Mesothelial cell of epicardium (in vitro differentiated cells): ENCODE results near the genes GRPEL2 and ARHGEF37.

DNA sequence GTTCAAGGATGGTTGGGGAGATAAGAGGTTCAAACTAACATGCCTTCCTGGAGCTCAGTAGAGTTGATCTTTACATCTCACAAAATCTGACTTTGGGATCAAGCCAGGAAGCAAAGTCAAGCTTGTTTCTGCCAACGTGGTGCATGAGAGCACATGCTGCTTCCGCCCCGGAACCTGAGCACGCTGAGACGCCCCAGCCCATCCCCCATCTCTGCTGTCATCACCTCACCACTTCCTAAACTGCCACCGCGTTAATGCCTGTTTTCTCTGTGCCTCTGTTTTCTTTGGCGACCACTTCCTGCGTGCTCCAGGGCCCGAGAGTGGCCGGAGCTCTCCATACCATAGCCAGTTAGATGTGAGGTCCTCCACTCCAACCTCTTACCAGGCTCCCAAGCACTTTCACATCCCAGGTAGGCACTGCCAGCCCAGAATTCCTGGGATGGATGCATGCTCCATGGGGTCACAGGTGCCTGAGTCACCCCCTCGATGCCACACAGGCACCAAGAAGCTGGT, 31.2 kb upstream of the AFAP1L1 start:
- PRO-cap: no peak

DNA sequence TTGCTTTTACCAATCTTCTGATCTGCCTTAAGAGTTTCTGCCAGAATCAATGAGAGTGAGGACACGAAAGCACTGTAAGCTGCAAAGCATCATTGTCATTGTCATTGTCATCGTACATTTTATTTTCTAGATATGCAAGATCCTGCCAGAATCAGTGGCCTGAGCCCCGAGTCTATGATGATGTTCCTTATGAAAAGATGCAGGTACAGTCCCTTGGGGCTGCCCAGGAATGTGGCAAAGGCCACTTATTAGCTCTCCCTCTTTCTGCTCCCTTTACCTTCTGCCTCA, 25.1 kb upstream of the GRPEL2 start:
- PRO-cap: no peak

DNA sequence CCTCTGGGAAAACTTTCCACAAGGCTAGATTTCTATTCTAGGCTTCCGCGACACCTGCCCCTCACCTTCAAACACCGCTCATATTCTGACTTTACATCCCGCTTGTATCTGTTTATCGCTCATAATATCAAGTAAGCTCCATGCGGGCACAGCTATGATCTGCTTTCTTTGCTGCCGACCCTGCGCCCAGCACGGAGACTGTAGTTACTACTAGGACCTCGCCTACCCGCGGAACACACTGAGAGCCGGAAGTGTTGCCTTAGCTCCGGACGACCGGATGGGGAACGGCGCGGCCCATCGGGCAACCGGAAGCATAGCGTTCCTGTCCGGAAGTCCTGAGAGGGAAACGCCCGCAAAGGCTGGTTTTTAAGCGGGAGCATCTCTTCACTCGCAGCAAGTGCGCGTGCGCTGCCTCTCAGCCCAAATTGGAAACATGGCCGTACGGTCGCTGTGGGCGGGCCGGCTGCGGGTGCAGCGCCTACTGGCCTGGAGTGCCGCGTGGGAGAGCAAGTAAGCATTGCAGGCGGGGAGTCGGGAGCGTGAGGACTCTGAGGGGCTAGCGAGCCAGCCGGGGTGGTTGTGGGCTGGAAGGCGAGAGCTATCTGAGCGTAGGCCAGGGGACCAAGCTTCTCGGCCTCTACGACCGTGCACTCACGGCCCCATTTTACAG, at the start of gene GRPEL2:
TSS of gene GRPEL2 (plus strand) at position 393 of the 670 bp plus-strand sequence.
- PRO-cap: bidirectional peak, plus-strand start at position 531 of the sequence, minus-strand start at position 237 of the sequence

DNA sequence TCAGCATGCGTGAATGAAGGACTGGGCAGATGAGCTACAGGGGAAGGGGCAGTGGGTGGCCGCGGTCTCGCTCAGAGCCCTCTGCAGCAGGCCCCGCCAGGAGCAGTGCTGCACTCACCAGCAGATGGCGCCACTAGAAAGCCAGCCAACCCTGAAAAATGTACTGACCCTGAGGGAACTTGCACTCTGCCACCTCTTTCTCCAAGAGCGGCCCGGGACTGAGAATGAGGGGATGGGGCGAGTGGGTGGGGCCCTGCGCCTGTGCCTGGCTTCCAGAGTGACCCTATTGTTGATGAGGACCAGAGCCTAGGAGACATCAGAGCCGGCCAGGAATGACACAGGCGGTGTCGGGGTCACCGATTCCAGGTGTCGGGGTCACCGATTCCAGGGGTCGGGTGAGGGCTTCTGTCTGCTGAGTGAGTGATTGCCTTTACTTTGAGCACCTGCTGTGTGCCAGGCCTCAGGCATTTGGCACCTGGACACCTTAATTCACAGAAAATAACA, 2.9 kb upstream of the IL17B start:
- PRO-cap: no peak

DNA sequence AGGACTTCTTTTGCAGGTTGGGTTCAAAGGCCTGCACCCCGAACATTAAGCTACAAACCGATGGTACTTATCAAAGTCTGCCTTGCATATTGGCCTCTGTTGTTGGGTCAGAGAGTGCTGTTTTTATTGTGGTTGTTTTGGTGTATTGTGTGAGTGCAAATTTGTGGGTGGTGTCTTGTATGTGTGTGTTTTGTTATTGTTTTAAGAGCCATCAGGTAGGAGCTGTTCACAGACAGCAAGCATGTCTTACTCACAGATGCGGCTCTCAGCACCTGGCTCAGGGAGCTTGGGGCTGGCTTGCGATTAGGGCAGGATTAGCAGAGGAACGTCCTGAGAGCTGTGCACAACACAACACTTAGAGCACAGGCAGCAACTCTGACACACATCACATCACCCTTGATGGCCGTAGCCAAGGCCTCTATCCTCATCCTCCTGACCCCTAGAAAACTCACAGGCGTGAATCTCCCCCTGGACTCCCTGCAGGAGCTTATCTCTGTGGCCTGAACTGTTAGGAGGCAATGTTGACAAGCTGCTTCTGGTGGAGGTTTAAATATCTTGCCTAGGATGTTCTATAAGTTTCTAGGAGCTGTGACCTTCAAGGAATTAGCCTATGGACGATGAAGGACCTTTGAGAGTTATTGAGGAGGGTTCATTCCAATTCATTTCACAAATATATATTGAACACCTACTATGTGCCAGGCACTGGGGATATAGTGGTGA, 7.1 kb upstream of the IL17B start:
- PRO-cap: no peak

DNA sequence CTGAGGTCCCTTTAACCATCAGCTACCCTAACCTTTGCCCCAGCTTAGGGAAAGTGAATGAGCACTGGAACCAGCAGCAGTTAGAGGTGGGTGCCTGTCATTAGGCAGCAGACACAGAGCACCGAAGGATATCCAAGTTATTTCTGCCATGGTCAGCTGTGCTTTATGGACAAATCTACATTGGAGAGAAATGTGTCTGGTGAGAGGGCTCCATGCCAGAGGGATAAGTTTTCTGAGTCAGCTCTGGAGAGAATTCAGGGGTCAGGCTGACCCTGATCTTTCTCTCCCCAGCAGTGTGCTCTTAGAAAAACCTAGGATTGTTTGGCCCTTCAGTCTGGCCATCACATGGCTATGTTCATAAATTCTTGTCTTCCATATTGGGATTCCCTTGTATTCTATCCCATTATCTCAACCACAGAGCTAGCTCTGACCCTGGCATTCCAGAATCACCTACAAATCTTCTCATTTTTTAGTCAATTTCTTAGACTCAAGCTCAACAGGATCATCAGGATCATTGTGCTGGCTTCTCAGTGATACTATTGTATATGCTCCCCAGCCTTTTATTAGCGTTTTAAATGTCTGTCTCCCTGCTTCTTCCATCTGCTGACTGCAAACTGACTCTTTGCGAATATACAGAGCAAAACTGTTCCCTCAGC, 9.0 kb upstream of the IL17B start:
- PRO-cap: no peak

DNA sequence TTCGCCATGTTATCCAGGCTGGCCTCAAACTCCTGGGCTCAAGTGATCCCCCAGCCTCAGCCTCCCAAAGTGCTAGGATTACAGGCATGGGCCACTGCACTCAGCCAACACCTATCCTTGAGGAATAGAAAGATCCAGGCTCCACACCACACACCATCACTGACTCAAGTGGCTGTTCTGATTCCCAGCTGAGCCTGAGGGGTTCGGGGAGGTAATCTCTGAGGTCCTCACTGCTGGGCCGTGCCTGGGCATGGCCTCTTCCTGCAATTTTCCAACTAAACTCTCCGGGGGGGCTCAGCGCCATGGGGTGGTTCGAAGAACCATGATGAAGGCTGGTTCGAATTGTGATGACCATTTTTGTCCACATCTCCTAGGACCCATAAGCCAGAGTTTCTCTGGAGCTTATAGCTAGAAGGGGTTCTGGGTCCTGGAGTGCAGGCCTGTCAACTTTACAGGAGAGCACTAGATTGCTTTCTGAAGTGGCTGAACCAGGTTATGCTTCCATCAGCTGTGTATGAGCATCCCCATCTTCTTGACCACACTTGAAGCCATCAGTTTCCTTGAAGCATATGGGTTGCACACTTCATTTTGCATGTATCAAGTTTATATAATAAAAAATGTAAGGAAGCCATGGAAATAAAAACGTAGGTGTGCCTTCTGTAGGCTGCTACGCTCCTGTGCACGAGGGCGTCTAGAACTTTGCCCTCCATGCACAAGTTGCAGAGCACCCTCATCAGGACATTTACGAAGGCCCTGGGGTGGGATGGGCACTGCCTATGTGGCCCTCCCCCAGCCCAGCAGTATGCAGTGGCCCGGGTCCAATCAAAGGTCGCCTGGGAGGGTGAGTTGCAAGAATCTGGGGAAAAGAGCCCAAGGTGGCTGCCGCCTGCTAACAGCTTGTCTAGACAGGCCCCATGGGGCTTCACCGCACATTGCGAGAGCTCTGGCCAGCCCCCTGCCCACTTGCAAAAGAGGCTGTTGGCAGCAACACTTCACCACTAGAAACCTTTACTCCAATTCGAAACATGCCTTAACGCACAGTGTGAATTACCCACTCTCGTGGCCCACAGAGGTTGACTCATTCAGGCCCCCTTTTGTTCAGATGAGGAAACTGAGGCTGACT, 31.3 kb upstream of the IL17B start:
- PRO-cap: no peak

DNA sequence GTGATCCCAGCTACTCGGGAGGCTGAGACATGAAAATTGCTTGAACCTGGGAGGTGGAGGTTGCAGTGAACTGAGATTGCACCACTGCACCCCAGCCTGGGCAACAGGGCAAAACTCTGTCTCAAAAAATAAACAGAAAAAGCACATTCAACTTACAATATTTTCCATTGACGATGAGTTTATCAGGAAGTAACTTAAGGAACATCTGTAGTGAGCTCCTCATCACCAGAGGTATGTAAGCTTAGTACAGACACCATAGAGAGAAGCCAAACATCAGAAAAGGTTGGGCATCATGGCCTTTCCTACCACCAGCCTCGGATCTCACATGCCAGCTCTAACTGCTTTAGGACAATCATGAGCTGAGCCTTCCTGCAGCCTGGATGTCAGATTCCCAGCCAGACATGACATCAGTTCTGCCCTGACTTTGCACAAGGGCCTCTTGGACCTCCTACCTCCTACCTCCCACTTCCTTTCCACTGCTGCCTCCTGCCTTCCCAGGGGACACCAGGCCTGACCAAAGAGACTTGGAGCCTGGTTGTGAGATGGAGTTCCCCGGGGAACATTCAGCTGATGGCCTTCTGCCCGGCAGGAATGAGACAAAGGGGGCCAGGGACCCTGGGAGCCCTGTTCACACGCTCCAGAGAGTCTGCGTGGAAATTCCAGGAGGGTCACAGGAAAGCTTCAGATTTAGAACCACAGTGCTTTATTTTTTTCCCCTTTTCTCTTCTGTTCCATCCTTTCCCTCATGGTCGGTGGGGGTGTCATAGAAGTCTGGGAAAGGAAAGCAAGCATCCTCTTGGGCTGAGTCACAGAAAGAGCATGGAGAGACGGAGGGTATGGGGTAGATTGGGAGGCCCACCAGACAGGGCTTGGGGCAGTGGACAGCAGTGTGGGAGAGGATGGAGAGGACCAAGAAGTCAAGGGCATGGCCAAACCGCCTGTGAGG, 35.3 kb upstream of the IL17B start:
- PRO-cap: no peak

DNA sequence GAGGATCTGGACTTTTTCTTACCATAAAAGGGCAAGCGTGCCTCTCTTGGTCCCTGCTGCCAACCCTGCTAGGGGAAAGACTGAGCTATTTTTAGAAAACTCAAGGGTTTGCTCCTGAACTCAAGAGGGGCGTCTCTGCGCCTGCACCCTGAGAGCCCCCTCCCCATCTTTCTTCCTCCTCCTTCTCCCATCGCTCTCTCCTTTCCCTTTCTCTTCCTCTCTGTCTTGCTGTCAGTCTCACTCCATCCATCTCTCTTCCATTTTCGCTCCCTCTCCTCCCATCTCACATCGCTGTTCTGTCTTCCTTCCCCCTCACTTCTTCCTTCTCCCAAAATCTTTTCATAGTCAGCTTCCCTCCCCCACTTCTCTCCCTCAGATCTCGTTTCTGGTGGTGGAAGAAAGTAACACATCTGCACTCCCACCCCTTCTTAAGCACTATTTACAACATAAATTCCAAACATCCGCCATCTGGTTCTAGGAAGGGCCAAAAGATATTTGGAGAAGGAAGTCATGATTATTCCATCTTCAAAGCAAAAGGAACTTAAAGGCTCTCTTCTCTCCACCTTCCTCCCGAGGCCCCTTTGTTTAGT, 38.2 kb upstream of the IL17B start:
- PRO-cap: no peak

DNA sequence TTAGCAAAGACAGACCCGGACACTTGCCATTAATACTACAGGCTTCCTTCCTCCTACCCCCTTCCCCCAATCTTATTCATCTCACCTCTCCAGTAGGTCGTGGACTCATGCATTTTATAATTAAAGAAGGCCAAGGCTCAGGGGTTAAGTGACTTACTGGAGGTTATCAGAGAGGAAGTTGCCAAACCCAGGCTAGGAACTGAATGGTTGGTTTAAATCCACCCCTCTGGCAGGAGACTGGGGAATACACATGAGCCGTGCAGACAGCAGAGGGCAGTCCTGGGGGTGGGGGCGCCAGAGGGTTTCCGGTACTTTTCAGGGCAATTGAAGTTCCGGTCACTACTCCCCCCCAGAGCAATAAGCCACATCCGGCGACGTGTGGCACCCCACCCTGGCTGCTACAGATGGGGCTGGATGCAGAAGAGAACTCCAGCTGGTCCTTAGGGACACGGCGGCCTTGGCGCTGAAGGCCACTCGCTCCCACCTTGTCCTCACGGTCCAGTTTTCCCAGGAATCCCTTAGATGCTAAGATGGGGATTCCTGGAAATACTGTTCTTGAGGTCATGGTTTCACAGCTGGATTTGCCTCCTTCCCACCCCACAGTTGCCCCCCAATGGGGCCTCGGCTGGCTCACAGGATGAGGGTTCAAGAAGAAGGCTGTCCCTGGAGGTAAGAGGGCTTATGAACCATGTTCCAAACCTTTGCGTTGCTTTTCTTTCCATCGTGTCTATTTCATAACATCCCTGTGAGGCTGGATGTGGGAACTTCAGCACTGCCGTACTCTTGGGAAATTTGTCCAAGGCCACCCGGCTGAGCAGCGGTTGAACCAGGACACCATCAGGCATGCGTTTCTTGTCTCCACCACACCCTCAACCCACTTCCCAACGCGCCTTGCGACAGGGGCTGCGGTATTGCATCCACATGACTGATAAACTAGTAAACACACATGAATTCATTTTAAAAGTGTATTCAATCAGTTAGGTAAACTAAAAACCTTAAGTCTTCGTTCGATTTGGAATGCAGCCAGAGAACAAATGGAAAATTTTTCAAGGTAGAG, 51.4 kb upstream of the IL17B start:
- PRO-cap: no peak

- PRO-cap: no peak
These were observed 54.5 kb upstream of the IL17B start for GRCh38 chr5:149433395-149434196.

GRCh38 chr5:149489727-149490333, 61.4 kb downstream of the CSNK1A1 start:
- PRO-cap: no peak

DNA sequence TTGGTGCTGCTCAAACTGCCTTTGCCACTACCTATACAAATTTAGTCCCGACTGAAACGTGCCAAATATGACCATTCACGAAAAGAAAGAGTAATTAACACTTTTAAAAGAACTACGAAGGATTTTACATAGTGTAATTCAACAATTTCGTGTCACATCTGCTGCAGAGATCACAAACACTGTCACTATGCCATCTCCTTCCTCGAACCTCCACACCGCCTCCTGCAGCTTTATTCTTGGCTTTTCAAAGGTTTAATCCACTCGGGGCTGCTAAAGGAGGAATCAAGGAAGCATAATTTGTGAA, 2.0 kb downstream of the CSNK1A1 start:
- PRO-cap: no peak

DNA sequence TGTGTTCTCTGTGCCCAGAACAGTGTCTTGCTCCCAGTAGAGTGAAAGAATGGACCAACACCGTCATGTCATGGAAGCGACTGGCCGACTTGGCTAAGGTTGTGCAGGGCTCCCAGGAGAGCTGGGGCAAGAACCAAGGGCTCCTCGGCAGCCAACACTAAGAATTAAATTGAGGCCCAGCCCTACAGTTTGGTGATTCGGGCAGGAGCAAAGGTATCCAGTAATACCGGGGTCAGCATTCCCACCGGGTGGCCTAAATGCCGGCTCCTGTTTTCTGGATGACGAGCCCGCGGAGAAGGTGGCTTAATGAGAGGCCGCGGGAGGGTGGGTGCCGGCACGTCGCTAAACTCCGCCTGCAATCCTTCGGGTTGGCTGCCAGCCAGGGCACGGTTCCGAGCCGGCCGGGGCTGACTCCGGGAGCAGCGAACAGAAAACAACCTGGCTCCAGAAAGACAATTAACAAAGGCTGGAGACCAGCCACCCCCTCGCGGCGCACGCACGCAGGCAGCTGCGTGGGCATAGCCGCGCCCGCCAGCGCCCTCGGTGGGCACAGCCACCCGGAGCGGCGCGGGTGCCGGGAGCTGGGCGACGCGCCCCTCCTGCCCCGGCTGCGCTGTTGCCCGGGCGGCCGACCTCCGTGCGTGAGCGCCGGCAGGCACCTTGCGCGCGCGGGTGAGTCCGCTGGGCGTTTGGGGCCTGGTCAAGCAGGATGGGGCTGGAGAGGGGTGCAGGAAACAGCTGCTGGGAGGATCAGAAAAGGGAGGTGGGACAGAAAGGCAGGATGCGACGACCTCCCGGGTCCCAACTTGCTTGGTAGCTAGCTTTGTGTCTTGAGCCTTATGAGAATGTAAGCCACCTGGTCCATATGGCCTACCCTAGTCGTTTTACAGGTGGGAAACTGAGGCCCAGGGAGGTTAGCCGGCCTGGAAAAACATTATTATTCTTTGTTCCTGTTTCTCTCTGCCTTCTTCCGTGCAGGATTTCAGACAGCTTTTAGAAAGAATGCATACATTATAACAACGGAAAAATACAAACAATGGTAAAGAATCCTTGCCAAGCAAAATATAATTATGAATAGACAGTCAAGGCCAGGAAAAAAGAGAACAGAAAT, at the start of gene ARHGEF37:
TSS of gene ARHGEF37 (plus strand) at position 546 of the 1,111 bp plus-strand sequence.
- PRO-cap: no peak

- PRO-cap: no peak
These were observed 45.9 kb downstream of the ARHGEF37 start for GRCh38 chr5:149626977-149627742.

DNA sequence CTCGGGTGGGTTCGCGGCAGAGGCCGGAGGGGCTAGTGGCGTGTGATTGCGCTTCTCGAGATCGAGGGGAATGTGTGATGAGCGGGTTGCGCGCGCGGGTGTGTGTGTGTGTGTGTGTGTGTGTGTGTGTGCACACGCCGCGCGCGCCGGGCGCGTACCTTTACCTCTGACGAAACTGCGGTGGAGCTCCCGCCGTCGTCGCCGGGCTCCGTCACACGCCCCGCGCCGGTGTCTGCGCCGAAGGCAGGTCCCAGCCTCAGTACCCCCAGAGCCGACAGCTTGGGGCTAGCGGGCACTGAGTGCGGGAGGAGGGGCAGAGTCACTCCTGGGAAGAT, 1.8 kb downstream of the PPARGC1B start:
- PRO-cap: no peak

DNA sequence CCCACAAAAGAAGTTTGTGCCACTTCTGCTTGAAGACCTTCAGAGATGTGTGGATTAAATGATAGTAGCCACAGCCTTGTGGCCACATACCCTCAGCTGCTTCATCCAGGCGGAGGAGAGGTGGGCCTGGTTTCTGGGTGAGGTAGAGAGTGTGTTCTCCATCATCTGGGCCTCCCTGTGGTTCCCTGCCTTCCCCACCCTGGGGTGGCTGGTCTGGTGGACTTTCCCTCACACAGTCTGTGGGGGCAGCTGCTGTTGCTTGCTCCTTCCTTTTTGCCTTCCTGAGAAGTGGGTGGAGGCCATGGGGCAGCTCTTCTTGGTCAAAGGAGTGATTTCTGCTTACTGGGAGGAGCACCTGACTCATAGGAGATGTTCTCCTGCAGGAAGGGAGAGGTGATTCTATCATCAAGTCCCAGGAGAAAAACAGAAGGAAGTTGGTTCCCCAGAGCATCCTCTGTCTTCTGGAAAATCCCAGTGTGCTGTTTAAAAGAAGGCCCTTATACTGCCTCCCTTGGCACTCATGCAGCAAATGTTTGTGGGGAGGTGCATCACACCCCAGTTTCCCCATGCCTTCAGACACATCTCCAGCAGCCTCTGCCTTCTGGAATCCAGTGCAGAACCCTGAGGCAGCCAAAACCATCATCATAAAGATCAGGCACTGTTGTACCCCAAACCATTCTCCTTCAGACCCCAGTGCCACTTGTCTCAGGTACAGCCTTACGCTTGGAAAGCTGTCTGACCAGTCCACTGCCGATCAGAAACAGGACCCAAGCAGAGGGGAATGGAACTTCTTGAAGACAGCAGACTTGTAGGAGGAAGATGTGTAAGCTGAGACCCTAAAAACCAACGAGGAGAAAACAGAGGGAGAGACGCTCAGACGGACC, 63.1 kb downstream of the PPARGC1B start:
- PRO-cap: no peak

GRCh38 chr5:149798348-149798912, 68.3 kb downstream of the PPARGC1B start:
- PRO-cap: no peak

DNA sequence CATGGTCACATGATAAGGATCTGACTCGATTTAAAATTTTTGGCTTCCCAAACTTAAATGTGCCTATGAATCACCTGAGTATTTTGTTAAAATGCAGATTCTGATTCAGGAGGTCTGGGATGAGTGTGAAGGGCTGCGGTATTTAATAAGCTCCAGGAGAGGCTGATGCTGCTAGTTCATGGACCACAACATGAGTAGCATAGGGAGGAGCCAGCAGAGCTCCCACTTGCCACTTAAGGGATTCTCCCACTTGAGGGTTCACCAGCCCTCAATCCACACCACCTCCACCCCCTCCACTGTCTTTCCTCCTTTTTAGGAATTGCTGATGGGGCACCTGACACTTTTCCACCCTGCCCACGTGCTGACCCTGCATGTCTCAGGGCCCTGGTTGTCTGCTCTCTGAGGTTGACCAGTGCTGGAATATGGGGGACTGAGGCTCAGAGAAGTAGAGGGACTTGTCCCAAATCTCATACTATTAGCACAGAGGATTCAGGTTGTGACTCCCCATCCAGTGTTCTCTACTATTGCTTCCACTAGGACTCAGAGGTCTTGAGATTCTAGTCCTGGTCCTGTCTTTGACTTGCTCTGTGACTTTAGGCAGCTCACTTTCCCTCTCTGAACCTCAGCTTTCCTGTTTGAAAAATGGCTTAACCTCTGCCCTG, 72.7 kb downstream of the PPARGC1B start:
- PRO-cap: no peak

DNA sequence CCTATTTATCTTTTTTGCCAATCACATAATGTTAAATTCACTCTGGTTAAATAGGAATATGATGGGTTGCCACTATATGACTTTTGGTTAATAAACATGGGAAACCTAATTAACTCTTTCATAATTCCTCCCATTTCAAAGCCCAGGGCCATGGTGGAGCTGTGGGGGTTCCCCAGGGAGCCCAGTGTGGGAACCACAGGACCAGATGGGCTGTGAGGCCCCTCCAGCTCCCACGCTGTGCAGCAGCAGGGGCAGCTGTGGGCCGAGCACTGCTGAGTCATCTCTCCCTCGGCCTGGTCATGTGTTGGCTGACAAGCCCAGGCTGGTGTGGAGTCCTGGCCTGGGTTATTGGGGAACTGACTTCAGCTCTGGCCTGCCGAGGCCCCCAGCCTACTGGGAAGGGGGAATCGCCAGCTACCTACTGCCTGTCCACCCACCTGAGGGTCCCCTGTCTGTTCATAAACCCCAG, 75.7 kb downstream of the PPARGC1B start:
- PRO-cap: no peak